Occipital lobe (tissue), 2 donors: ENCODE results near the genes SCO1 and TMEM220.

- RAMPAGE, long total RNA = no peak
Observed at GRCh38 chr17:10097184-10097585, 101.2 kb downstream of the GAS7 start.

- RAMPAGE, long total RNA = no peak
Observed at GRCh38 chr17:10122082-10122888, 76.1 kb downstream of the GAS7 start.

DNA sequence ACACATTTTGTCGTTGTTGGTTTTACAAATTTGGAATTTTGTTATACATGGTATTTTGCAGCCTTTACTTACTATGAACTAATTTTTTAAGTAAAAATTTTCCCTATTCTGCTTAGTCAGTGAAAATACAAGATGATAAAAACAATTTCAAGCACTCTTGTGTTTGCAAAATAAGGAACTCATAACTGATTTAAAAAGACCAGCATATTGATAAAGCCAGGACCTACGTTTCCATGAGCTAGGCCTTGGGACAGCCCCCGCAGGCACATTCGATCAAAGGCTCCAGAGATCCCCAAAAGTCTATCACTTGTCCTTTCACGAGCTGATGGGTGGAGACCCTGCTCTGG is 31.8 kb downstream of the GAS7 start:
- RAMPAGE, long total RNA = no peak

DNA sequence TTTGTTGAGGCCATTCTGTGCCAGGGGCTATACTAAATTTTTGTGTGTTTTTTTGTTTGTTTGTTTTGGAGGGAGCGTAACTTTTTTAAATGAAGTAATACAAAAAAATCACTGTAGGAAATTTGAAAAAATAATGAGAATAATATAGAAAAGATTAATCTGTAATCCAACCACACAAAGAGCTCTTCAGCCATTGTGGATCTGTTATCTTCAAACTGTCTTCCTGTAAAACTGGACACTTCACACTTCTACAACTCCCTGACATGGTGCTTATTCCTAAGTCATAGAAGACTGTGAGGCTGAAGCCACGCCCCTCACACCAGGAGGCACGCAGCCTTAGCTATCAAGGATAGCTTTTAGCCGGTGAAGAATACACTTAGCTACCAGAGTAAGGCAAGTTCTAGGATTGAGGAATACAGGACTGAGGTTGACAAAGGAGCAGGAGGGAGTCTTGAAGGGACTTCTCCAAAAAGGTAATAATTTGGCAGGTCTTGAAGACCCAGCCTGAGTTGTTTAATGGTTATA is 79.7 kb upstream of the GAS7 start:
- RAMPAGE, long total RNA = no peak

- RAMPAGE, long total RNA = no peak
Observed at GRCh38 chr17:10415497-10416022, 6.2 kb downstream of the MYH8 start.

DNA sequence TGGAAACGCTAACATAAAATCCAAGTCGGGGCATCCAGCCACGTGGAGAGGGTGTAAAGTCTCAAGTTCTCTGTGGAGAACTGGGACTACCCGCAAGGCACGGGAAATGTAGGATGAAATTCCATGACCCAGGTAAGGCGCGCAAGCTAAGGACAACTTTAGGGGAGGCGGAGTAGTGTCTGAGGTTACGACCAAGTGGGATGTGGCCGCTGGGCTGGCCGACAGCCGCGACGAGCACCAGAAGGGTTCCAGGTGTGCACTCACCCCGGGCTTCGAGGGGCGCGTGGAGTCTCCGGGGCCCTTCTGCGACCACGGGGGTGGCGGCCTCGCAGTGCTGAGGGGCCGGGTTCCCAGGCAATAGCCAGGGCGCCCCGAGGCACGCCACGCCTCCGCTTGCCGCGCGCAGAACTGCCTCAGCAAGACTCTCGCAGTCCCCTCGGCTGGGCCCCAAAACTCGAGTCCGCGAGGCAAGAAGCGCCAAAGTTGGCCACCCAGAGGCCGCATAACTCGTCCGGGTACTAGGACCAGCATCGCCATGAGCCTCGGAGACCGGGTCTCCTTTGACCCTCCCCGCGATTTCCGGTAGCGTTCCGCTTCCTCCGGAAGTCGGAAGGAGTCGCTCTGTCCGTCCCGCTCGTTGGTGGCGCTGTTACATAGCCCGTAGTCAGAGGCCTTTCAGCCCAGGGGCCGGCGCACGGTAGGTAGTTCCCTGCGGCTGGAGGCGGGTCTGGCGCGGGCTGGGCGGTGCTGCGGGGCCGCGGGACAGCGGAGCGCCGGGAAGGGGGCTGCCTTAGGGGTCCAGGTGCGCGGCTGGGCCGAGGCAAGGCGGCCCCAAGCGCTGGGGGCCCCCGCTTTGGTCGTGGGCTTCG is at the start of gene SCO1:
Gene SCO1 (minus strand): TSS at position 563 of the 869 bp plus-strand sequence.
- RAMPAGE, long total RNA = start-site peak on the minus strand centred at position 558 of the sequence, 33 bp wide, 568 and 466 reads in 2 replicates

- RAMPAGE, long total RNA = no peak
Observed at GRCh38 chr17:10729389-10730188, at the start of gene TMEM220. TSS of gene TMEM220 (minus strand) at chr17:10730023.

GRCh38 chr17:10758190-10758693 is 28.4 kb upstream of the TMEM220 start:
- RAMPAGE, long total RNA = no peak

DNA sequence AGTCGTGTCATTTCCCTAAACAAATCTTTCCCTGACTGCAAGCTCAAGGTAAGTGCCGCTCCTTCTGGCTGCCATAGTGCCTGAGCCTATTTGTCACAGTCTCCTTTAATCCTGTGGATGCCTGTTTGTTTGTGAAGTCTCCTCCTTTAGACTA is 26.8 kb downstream of the TMEM238L start:
- RAMPAGE, long total RNA = no peak

DNA sequence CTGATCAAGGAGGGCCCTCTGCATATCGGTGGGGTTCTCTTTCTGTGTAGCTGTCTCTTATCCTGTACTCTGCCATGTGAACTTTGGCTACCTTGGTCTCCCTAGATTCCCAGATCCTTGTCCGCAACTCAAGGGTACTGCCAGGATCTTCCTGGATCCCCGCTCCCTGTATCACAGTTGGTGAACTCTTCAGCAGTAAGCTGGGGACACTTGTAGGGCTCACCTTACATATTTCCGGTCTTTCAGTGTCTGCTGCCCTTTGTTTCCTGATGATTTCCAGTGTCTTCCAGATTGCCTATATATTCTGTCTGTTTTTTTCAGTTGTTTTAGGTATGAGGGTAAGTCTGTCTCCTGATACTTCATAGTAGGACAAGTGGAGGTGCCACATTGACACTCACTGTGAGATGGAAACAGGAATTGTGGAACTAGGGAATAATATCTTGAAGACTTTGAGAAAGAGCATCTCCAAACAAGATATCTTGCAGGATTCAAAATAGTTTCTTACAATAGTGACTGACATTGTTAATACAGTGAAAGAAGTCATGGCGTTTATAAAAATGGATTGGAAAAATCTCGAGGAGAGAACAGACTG is 54.1 kb downstream of the MAP2K4 start:
- RAMPAGE, long total RNA = no peak

GRCh38 chr17:12150212-12150748 is 129.6 kb downstream of the MAP2K4 start:
- RAMPAGE, long total RNA = no peak

GRCh38 chr17:12627077-12627865 is 38.4 kb upstream of the MYOCD start:
- RAMPAGE, long total RNA = no peak

GRCh38 chr17:12831178-12831432 is 41.8 kb downstream of the ARHGAP44 start:
- RAMPAGE, long total RNA = no peak

GRCh38 chr17:13931758-13932587 is 137.3 kb upstream of the COX10 start:
- RAMPAGE, long total RNA = no peak

- RAMPAGE, long total RNA = no peak
Observed at GRCh38 chr17:14304823-14305610, 4.1 kb downstream of the HS3ST3B1 start.

DNA sequence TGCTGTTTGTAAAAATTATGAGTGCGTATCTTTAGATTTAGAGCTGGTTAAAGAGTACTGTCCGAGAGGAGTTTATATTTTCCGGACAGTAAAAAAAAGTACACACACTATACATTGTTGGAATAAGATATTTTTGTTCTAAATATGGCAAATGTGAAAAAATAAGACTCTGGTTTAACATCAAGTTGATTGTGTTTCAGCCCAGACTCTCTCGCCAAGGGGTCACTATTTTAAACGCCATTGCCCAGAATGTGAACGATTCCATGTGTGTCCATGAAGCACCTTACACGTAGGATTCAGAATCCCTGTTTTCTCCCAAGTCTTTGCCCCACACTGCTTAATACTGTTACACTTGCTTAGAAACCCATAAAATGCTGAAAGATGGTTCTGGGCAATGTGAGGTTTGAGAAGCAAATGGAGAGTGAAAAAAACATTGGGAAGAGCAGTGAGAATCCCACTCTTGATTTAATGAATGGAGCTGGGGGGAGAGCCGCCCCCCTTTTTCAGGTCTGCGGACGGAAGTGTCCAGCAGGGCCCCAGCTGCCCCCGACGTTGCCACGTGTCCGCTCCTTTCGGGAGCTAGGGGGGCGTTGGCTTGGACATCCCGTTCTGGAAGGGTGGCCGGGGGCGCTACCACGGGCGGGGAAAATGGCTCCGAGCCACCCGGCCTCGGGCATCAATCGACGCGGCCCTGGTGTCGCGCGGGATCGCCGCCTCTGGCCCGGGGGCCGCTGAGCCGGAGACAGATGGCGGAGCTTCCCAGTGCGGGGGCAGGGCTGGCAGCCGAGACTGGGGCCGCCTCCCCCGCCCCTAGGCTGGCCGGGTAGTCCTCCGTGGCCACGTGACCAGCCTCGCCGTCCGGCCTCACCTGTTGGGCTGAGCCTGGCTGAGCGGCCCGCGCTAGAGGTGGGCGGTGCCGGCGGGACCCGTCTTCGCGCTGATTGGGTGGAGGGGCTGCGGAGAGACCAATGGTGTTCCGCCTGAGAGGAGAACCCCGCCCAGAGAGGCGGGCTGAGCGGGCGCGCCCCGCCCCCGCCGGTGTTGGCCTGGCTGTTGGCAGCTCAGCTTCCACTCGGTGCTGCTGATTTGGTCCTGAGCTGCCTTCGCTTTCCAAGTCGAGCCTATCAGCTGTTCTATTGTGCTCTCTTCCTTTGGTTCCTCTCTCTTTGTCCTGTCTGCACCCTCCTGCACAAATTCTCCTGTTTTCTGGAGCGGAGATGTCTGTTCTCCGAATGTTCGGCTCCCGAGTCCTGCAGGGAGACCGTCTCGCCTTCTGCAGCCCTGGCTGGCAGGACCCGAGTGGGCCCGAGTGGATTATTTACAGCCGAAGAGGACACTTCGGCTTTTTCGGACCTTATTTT is 8.1 kb downstream of the HS3ST3B1 start:
- RAMPAGE, long total RNA = no peak

GRCh38 chr17:14310643-14311148 is 9.8 kb downstream of the HS3ST3B1 start:
- RAMPAGE, long total RNA = no peak

DNA sequence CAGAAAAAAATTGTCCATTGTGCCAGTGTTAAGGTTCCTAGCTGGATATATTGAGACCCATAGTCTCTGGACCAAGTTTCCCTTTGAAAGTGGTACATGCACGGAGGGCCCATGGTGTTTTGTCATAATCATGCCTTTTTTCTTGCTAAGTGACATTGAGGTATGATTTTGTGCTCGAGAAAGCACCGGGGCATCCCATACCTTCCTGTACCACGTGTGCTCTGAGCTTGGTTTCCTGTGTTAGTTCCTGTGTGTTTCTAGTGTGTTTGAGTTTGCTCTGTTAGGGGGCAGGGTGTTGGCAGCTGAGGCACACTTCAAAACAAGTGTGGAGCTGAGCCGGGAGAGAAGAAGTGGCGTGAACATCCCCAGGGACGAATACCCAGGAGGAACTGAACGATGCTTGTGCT is 127.3 kb downstream of the HS3ST3B1 start:
- RAMPAGE, long total RNA = no peak

DNA sequence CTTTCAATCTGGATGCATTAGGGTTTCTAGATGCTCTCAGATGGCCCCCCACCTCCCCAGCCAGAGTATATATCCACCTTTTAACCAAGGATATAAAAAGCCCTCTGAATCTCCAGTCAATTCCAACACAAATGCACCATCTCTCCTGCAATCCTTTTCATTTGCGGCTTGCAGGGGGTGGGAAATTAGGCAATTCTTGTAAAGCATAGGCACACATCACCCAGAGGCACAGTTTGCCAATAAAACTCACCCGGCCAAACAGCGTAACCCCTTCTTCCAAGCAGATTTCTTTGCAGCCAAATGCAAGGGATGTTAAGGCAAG is 261 bp downstream of the PMP22 start:
- RAMPAGE, long total RNA = no peak

DNA sequence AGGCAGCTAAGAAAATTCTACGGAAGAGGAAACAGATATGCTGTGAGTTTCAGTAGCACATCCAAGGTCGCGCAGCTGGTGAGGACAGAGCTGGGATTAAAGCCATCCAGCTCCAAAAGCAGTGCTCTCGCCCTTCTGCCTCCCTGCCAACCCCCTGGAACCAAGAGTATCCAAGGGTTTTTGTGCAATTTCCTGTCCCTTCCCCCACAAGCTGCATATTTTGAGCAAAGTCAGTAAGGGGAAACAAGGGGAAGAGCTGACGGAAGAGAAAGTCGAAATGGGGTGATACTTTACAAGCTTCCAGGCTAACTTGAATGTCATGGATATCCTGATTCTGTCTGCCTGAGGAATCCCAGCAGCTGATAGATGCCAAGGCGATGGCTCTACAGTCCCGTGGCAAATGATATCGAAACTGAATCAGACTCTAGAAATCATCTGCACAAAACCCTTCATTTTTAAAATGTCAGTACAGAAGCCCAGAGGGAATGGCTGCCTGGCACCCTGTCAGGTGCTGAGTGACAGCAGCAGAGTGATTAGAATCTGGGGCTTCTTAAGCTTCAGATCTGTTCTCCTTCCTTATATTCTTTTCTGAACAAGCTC is 42.8 kb upstream of the TEKT3 start:
- RAMPAGE, long total RNA = no peak